Mesenchymal stem cell of adipose (primary cell): ENCODE results near the gene FAT1.

DNA sequence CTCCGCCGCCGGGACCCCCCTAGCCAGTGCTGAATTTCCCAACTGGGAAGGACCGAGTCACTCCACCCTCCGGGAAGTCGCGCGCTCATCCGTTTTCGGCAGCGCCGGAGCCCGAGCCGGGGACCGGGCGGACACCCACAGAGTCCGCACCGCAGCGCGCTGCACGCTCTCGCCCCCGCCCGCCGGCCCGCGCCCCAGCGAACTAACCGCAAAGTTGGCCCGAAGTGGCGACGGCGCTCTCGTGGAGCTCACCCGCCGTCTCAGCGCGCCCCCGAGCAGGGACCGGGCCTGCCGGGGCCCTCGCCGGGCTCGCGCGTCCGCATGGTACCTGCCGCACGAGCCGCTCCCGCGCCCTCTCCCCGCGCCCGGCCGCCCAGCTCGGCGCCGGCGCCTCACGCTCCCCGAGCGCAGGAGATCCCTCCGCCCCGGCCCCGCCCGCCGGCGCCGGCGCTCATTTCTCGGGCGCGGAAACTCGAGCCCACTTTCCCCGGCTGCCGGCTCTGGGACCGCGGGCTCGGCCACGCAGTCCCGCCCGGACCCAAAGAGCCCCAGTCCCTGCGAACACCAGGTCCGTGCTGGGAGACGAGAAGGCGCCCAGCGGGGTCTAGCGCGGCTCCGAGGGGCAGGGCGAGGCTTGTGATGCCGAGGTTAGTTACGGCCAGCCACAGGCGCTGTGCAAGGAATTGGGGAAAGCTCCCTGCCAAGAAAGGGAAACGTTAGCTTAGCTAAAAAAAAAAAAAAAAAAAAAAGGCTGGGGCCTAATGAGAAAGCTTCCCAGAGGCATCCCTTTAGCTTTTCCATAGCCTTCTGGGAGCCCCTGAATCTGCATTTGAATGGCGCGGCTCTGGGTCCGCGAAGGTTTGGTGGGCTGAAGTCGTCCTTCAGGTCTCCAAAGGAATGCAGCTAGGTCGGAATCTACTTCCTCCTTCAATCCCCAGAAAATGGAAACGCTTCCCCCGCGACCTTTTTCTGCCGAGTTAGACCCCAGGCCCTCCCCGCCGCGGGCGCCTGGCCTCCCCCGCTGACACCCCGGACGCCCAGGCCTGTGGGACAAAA, at the start of gene FAT1:
Gene FAT1 (minus strand): TSS at position 400 of the 1,056 bp plus-strand sequence.
- CAGE, long polyA plus RNA: no peak

DNA sequence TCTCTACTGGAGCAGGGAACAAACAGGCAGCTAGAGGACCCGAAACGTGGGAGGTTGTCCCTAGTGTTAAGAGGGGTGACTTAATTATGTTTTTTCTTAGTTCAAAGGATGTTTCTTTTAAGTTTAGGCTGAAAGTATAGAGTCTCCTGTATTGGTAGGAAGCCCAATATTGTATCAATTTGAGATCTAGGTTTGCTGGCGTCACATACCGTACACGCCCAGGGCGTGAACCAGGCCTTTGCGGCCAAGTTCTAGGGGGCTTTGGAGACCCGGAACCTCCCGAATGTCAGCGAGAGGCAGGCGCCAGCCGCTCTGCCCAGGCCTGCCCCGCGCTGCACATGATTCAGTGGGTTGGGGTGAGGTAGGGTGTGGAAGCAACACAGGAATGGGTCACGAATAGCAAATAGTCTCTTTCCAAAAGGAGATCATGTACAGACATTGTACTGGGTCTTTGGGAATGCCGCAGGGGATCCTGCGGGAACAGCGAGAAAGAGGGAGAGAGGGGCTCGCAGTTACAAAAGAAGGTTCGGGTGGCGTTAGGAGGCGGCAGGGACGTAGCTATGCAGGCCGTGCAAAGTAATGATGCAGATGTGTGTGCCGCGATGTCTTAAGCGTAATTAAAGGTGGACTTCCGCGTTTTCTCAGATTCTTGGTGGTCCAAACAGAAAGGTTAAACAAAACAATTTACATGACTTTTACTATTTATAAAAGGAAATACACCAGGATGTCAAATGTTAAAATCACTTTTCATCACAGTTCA, 195.8 kb upstream of the FAT1 start:
- CAGE, long polyA plus RNA: no peak

- CAGE, long polyA plus RNA: no peak
Measured at GRCh38 chr4:186934184-186934675, 210.6 kb upstream of the FAT1 start.

- CAGE, long polyA plus RNA: no peak
Measured at GRCh38 chr4:187380368-187380818, 615.2 kb upstream of the ZFP42 start.

DNA sequence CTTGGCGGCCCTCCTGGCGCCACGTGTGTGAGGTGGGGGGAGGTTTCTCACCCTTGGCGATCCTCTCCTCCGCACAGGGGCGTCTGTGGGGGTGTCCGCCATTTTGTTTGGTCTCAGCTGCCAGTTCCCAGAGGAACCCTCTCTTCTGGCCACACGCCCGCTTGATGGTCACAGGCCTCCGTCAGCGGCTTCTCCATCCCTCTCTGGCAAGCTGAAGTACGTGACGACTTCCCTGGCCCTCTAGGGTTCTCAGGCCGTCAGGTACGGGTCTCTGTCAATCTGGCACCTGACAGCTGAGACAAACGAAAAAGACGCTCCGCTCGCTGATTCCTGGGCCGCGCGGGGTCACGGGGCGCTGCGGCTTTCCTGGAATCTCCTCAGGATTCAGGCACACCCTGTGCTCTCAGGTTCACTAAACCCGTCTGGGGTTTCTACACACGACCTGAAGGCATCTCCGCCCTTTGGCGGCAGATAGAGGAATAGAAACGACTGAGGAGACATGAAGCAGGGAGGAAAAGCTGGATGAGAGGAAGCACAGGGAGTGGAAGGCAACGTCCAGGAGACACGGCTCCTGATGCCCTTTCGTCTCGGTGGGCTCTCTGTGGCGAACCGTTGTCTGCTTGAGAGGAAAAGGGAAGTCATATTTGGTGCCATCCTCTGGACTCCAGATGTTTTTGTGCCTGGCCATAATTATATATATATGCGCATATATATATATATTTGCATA, 272.8 kb downstream of the TRIML1 start:
- CAGE, long polyA plus RNA: no peak

- CAGE, long polyA plus RNA: no peak
Measured at GRCh38 chr4:189021780-189022149, 882.5 kb downstream of the TRIML1 start.

DNA sequence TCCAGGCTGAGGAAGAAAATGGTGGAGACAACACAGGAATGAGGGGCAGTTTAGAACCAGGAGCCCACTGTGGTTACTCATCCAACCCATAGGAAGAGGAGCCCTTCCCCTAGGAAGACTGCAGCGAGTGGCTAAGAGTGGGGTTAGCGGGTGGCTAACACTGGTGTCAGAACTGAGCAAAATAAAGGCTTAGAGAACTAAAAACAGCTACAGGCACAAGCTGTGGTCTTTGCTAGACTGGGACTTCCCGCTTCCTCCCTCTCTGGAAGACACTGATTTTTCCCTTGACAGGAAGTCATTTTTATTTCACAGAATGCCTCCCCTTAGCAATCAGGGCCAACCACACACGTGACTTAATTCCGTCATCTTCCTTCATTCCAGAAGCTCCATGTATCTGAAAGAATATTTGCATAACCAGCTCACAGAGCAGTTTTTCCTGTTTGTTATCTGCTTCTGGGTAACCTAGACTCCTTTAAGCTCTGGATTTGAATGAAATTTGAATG, 327.6 kb upstream of the FRG1 start:
- CAGE, long polyA plus RNA: no peak

- CAGE, long polyA plus RNA: no peak
Measured at GRCh38 chr4:189658638-189659226, 281.9 kb upstream of the FRG1 start.